Hematopoietic multipotent progenitor cell (in vitro differentiated cells): Measurements from ENCODE around the genes FOXL1 and C16orf95.

DNA sequence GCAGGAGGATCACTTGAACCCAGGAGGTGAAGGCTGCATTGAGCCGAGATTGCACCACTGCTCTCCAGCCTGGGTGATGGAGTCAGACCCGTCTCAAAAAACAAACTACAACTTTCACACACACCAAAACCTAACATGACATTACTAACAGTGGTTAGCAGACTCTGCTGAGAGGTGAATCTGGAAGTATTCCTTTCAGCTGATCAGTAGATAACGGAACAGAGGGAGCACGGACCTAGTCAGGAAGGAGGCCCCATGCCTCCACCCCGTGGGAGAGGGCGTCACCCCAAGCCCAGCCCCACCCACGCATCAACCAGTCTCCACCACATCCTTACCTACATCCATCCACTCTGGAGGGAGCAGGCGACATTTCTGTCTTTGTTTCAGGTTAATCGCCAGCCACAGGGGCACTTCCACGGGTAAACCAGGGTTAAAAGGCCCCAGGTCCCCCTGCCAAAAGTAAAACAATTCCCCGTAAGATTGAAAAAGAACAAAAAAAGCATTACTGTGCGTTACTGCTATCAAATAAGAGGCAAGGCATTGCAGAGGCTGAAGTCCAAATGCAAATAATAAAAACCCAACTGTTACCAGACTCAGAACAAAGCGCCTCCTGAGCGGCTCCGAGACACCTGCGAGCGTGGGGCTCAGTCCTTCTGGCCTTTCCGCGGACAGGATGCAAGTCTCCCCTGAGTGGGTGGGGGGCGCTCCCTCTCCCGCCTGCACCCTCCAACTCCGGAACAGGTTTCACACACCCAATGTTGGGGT is 1.4 kb downstream of the GINS2 start:
- CAGE, long polyA plus RNA = no peak

GRCh38 chr16:85944887-85945688 is 46.1 kb downstream of the IRF8 start:
- CAGE, long polyA plus RNA = no peak

- CAGE, long polyA plus RNA = no peak
Observed at GRCh38 chr16:85947543-85948335, 48.8 kb downstream of the IRF8 start.

GRCh38 chr16:85978211-85978867 is 79.4 kb downstream of the IRF8 start:
- CAGE, long polyA plus RNA = no peak

- CAGE, long polyA plus RNA = no peak
Observed at GRCh38 chr16:86074619-86075267, 175.8 kb downstream of the IRF8 start.

DNA sequence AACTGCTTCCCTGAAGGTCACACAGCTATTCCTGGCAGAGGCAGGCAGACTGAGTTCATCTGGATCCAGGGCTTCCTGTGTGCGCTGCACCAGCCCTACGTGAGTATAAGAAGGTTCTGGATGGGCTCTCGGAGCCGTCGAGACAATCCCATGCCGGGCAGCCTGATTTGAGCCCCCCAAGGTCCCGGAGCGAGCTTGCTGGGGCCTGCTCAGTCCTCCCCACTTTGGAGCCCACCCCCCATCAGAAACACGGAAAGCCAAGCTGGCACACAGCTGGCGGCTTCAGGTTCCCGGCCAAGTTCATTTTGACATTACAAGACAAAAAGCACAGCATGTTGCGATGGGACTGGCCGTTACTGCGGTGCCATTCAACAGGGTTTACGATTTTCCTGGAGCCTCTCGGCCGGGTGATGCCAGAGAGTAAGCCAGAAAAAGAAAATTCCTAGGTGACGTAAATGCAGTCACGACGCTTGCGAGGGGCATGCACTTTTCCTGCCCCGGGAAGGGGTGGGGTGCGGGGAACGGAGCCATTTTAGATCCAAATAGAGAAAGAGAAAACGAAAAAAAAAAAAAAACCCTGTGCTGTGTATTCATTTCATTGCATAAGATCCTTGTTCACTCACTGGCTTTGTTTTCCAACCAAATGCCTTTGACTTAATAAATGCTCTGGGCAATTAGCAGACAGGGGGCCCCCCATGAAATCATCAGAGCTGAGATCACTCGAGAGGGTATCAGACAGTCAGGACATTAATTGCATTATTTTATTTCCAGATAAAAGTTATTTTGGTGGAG is 167.0 kb upstream of the FOXF1 start:
- CAGE, long polyA plus RNA = no peak

DNA sequence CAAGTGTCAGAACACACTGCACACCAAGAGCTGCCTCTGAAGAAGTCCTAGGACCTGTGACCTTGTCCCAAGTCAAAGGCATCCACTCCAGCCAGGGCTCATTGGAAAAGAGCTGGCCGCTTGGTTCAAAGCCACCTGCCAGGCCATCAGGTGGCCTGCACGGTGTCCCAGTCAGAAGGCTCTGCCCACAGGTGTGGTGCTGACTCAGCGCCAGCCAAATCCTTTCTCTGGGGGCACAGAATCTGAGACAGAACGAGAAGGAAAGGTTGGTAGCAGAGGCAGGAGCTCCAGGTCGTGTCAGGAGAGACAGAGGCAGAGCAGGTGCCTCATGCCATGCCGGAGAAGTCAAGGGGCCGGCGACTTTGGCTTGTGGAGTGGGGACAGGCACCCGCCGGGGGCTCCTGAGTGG is 128.3 kb upstream of the FOXF1 start:
- CAGE, long polyA plus RNA = no peak

DNA sequence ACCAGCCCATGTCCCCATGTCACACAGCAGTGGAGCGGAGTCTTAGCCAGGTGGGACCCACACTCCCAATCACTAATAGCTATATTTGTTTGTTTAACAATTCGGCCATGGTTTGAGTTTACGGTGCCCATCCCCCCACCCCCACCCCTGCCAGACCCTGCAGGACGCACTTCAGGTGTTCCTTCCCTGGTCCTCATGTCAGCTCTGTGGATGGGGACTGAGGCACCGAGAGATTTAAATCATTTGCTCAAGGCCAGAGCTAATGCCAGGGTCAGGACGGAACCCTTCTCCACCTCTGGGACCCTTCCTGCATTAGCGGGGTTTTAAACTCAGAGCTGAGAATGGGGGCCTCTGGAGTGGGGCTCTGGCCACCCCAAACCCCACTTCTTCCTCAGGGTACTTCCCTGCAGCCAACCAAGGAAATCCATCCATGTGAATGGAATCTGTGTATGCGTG is 8.7 kb upstream of the FOXF1 start:
- CAGE, long polyA plus RNA = no peak

GRCh38 chr16:86516551-86517314 is 6.4 kb downstream of the FOXF1 start:
- CAGE, long polyA plus RNA = no peak

DNA sequence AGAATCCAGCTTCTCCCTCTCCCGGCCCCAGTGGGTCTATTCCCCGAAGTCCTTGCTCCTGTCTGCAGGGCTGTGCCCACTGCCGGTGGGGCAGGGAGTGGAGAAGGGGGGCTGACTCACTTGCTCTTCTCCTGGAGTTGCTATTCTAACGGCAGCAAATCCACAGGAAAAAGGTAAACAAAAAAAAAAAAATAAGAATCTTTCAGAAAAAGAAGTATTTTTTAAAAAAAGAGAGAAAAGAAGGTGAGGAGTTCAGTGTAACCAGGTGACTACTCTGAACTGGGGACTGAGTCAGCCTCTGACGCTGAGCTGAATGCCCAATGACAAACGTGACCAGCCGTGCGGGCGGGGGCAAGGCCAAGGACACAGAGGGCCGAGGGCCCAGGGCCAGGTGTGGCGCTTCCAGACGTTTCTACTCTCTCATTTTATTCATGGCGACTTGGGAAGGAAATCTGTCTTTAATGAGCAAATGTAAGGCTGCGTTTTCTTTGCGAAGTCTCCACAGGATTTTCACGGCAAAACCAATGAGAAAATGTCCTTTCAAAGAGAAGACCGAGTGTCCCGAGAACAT is 20.2 kb downstream of the FOXF1 start:
- CAGE, long polyA plus RNA = no peak

- CAGE, long polyA plus RNA = no peak
Observed at GRCh38 chr16:86577981-86579019, at the start of gene FOXL1. TSS of gene FOXL1 (plus strand) at chr16:86578549.

GRCh38 chr16:86608041-86608723 is 29.8 kb downstream of the FOXL1 start:
- CAGE, long polyA plus RNA = no peak

DNA sequence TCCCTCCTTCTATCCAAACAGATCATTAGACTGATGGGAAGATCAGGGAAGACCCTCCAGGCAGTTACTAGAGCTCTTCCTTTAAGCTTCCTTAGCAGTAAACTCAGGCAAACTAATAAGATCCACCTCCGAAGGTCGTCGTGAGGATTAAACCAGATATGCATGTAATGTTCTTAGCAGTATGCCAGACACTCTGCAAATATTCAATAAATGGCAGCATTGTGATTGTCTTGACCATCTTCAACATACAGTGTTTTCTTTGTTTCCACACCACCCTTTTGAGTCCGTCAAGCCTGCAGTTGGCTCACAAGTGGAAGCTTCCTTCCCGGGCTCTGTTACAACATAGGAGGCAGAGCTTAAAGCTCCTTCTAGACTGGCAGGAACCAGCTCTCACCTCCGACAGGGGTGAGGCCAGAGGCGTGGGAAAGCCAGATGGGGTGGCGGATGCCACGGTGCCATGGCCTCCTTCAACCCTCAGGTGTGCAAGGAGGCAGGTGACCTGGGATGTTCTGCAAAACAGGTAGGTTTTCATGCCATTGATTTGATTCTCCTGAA is 138.3 kb downstream of the FOXL1 start:
- CAGE, long polyA plus RNA = no peak

DNA sequence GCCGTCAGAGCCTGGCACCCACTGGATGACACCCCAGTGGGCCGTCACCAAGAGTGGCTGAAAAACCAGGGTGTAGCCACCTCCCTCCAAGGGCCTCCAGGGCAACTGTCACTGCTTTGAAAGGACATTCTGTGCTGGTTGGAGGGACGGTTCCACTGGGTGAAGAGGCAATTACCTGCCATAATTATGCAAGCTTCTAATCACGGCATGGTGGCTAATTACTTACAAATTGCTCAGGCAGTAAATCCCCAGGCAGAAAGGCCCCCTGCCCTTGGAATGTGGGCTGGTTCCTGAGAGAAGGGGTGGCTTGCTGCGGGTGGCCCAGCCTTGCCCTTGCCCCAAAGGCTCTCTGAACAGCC is 332.0 kb downstream of the C16orf95 start:
- CAGE, long polyA plus RNA = no peak

GRCh38 chr16:87207551-87208076 is 109.6 kb downstream of the C16orf95 start:
- CAGE, long polyA plus RNA = no peak

DNA sequence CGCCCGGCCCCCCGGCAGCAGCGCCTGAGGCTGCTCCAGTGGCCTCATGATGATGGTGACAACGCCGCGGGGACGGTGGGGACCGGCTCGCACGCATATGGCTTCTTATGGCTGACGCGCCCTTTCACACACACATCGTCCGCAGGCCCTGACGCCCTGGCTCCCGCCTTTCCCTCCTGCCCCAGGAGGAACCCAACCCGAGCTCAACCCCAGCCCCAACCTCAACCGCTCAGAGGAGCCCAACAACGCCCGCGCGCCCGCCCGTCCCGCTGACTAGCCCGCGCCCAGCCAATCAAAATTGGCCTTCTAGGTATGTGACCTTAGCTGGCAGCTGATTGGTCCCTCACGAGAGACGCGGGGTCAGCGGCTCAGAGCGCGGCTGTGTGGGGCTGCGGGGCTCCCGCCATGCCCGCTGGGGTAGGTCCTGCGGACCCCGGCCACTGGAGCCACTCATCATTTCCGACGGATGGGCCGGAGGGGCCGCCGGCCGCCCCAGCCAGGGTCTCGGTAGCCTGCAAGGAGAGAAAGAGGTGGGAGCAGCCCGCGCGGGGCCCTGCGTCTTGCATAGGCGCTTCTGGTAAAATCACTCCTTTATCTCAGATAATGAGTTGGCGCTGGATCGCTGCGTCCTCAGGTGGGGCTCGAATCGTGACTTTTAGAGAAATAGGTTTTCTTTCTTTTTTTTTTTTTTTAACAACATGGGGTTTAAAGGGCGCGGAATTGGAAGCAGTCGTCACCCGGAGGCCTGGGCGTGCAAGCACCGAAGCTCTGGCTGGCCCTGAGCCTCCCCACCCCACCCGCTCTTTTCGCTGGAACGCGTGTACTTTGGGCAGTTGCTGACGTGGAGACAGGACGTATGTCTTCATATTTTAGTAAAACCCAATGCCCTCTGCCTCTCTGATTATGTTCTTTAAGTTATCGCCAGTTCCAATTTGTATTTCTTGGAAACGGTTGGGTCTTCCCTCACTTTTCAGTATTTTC is at the start of gene C16orf95:
TSS of gene C16orf95 (minus strand) at position 247 of the 981 bp plus-strand sequence.
- CAGE, long polyA plus RNA = start-site peak on the plus strand centred at position 360 of the sequence, 24 bp wide, 10 reads

DNA sequence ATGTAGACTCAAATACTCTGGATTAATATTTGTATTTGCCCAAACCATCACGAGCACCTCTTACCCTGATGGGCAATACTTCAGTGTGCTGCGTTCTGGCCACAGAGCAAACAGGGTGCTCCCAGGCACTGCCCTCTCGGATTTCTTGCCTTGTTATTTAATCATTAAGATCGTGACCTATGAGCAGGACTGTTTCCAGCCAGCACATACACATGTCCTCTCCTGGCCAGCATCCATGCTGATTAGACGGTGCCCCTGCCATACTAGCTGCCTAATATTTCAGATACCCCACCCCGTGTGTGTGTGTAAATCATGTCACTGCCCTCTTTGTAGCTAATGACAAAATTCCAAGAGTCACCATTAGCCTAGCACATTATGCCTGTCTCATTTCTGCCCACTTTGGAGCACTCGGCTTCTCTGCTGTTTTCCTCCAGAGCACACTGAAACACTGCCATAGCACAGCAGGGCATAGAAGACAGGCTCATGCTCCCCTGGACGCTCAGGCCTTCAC is 990 bp upstream of the C16orf95 start:
- CAGE, long polyA plus RNA = no peak

DNA sequence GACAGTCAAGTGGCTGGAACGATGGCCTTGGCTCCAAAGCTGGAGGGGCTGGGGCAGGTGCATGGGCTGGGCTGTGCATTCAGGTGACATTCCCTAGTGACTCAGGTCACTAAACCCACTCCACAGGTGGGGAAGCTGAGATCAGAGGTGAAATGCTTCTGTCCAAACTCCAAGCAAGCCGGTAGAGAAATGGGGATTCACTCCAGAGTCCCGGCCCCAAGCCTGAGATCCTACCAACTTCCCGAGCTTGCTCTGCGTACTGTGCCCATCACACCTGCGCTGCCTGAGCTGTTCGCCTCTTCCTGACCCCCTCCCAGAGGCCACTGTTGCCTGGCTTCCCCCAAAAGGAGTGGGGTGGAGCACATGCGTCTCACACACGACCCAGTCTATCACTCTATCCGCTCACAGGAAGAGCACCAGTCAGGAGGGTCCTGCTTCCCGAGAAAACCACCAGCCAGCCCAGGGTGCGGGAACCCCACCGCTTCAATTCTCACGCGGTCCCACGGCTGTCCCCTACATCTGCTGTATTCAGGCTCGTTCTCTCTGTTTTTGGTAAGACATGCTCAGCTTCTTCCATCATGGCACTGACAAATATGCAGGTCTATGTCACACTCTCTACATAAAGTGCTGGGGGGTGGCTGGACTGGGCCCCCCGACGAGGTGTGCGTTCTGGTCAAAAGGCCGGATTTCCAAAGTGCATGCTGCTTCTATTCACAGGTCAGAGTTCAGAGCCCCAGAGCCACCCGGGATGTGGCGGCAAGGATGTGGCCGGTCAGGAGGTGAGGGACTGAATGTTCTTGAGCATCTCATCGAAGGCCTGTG is 13.5 kb upstream of the C16orf95 start:
- CAGE, long polyA plus RNA = no peak

GRCh38 chr16:87342050-87342573 is 24.9 kb upstream of the C16orf95 start:
- CAGE, long polyA plus RNA = no peak

- CAGE, long polyA plus RNA = no peak
Observed at GRCh38 chr16:87402767-87403313, 10.7 kb downstream of the MAP1LC3B start.